Right ventricle myocardium (tissue), 1 donor: ENCODE measurements around the gene RNF126.

GRCh38 chr19:281060-281631 is 10.1 kb downstream of the PLPP2 start:
- PRO-cap, 2 experiments, result no peak in any of the 2 experiments

DNA sequence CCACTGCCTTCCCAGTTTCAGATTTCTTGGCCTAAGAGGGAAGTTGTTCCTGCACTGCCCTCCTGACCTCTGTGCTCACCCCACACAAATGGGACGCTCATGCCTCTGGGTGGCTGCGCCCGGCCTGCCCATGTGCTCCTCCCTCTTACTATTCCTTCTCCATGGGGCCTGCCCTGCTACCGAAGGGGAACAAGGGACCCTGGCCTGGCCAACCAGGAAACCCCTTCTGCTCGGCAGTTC is 5.2 kb upstream of the PLPP2 start:
- PRO-cap, 2 experiments, result no peak in any of the 2 experiments

GRCh38 chr19:310566-311303 is 19.5 kb upstream of the PLPP2 start:
- PRO-cap, 2 experiments, result no peak in any of the 2 experiments

- PRO-cap, 2 experiments, result no peak in any of the 2 experiments
Measured at GRCh38 chr19:327789-328383, 16.7 kb downstream of the MIER2 start.

- PRO-cap, 2 experiments, result no peak in any of the 2 experiments
Measured at GRCh38 chr19:368239-368770, 7.5 kb downstream of the THEG start.

DNA sequence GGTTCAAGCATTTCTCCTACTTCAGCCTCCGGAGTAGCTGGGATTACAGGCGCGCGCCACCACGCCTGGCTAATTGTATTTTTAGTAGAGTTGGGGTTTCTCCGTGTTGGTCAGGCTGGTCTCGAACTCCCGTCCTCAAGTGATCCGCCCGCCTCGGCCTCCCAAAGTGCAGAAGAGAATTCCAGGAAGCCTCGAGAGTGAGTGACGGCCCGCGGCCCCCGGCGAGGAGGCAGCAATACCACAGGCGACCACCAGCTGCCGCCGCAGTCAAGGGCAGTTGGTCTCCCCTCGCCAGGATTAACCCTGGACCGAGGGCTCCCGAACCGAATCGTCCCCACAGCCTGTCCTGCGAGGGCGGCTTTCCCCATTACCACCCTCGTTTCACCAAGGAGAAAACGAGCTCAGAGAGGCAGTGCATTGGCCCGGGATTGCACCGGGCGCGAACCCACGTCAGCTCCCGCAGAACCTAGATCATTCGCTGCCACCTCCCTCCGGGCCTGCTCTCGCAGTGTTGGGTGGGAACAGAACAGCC is 8.1 kb upstream of the THEG start:
- PRO-cap, 2 experiments, result no peak in any of the 2 experiments

DNA sequence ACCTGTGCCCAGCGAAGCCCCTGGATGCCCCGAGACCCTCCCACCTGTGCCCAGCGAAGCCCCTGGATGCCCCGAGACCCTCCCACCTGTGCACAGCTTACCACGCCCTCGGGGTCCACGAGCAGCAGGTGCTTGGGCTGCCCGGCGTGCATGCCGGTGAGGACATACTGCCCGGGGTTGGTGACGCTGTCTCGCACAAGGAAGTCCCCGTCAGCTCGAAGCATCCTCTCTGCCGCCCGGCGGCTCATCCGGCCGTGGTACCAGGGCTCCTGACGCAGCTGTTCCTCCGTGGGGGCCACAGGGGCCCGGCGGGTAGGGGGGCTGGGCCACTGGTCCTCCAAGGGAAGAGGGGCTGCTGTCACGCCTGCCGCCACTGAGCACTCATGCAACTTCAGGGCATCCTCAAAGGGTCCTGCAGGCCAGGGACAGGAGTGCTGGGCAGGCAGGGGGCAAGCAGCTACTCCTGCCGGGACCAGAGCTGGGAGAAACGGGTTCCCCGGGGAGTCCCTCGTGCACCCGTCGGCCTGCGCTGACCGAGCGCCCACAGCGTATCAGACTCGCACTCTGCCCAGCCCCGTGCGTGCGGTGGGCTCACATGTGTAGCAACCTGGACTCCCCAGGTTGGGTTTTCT is 13.2 kb upstream of the C2CD4C start:
- PRO-cap, 2 experiments, result no peak in any of the 2 experiments

- PRO-cap, 2 experiments, result peak in 1 of 2 experiments; most common plus-strand start chr19:486157 (in 1); most common minus-strand start chr19:485880 (in 1)
Measured at GRCh38 chr19:485152-486282, 10.7 kb upstream of the ODF3L2 start.

GRCh38 chr19:497832-498502 is 1.7 kb downstream of the MADCAM1 start:
- PRO-cap, 2 experiments, result no peak in any of the 2 experiments

GRCh38 chr19:508598-509175 is 1.4 kb downstream of the TPGS1 start:
- PRO-cap, 2 experiments, result no peak in any of the 2 experiments

DNA sequence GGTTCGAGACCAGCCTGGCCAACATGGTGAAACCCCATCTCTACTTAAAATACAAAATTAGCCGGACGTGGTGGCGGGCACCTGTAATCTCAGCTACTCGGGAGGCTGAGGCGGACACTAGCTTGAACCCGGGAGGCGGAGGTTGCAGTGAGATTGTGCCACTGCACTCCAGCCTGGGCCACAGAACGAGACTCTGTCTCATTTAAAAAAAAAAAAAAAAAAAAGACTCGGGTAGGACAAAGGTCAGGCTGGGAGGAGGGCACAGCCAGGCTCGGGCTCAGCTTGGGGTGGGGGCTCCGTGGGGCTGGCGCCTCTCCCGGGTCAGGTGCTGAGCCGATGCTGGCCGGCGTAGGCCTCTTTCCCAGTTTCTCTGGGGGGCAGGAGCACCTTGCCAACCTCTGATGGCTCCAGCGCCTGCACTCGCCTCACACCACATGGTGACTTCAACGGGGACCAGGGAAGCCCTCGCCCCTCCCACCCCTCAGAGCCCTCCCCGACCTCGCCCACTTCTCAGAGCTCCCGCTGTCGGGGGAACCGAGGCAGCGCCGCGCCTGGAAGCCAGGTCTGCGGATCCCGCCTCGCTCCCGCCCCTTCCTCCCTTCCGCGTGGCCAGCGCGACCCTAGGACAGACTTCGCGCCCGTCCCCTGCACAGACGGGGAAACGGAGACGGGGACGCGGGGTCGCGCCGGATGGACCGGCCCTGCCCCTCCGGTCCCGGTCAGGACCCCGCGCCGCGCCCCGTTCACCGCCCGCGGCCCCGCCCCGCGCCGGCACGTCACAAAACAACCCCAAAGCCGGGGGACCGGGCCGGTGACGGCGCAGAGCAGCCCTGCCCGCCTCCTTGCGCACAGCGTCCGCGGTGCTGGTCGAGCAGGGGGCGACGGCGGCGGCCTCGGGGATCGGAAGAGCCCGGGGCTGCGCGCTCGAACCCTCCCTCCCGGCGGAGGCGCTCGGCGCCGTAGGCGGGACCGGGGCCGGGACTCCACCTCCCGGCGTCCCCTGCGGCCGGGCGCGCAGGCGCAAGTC is 626 bp upstream of the CDC34 start:
- PRO-cap, 2 experiments, result peak in 2 of 2 experiments; most common plus-strand start position 513 of the sequence (in 2); most common minus-strand start position 961 of the sequence (in 2)

GRCh38 chr19:534697-535292 is 3.2 kb downstream of the CDC34 start:
- PRO-cap, 2 experiments, result no peak in any of the 2 experiments

- PRO-cap, 2 experiments, result no peak in any of the 2 experiments
Measured at GRCh38 chr19:540948-541774, 2.7 kb upstream of the GZMM start.

DNA sequence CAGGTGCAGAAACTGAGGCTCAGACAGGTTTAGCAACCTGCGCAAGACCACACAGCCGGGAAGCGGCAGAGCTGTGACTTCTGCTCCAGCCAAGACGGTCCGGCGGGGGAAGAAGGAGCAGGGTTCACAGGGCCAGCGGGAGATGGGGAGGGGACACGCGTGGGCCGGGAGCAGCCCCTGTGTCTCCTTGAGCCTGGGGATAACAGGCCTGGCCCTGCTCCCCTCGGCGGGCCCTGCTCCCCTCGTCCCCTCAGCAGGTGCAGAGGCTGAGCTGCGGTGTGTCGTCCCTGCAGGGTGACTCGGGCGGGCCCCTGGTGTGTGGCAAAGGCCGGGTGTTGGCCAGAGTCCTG is 5.5 kb downstream of the GZMM start:
- PRO-cap, 2 experiments, result no peak in any of the 2 experiments

DNA sequence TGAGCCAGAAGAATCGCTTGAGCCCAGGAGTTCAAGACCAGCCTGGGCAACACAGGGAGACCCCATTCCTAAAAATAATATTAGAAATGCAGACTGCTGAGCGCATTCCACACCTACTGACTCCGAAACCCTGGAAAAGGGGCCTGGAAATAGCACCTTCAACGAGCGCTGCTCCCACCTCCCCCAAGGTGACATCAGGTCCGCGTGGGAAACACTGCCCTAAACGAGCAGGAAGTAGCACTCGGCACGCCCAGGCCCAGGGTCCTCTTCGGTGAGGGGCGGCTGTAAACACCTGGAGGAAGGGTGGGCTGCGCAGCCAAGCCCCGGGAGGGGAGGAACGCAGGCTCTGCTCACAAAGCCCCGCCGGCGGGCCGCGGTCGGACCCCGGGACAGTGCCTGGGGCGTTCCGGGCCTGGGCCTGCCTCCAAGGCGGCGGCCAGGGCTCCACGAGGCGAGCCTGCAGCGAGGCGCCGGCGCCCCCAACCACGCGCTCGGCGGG is 881 bp downstream of the RNF126 start:
- PRO-cap, 2 experiments, result no peak in any of the 2 experiments

DNA sequence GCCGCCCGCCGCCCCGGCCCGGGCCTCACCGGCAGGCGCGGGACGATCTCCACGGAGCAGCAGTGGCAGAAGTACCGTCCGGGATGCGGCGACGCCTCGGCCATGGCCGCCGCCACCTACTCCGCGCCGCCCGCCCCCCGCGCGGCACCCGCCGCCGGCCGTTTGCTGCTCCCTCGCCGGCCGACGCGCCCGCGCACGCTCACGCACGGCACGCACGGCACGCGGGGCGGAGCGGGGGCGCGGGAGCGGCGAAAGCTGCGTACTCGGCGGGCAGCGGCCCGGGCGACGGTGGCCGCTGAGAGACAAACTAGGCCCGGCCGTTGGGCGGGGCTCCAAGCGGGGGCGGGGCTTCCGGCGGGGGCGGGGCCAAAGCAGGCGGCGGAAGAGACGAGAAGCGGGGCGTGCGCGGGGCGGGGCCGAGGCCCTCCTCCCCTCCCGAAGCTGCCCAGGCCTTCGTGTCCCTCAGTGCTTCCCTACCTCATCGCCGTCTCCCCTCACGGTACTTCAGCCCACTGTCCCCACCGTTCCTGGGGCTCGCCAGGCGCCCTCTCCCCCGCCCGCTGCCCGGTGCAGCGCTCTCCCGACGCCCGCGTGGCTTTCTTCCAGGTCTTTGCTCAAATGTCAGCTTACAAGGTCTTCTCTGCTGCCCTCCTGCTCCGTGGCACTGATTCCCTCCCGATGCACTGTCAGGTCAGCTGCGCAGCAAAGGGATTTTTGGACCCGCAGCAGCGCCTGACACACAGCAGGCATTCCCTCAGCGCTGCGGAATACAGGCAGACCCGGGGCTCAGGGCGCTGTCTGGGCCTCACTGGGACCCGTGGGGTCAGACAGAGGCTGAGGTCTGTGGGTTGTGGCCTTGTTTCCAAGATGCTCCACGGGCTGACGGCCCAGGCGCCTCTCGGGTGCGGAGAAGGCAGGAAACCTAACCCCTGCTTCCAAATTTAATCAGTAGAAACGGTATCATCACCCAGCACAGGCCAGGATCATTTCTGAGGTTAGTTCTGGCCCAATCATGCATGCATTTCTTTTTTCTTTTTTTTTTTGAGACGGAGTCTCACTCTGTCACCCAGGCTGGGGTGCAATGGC is at the start of gene RNF126:
Gene RNF126 (minus strand): TSS at position 197 of the 1,086 bp plus-strand sequence.
- PRO-cap, 2 experiments, result peak in 2 of 2 experiments; most common plus-strand start position 469 of the sequence (in 2); most common minus-strand start position 164 of the sequence (in 2)

- PRO-cap, 2 experiments, result no peak in any of the 2 experiments
Measured at GRCh38 chr19:694913-695316, 337 bp downstream of the PRSS57 start.

DNA sequence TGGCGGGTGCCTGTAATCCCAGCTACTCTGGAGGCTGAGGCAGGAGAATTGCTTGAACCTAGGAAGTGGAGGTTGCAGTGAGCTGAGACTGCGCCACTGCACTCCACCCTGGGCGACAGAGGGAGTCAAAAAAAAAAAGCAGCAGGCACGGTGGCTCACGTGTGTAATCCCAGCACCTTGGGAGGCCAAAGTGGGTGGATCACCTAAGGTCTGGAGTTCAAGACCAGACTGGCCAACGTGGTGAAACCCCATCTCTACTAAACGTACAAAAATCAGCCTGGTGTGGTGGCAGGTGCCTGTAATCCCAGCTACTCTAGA is 6.2 kb upstream of the MISP start:
- PRO-cap, 2 experiments, result no peak in any of the 2 experiments

- PRO-cap, 2 experiments, result no peak in any of the 2 experiments
Measured at GRCh38 chr19:751494-752266, 768 bp downstream of the MISP start.

DNA sequence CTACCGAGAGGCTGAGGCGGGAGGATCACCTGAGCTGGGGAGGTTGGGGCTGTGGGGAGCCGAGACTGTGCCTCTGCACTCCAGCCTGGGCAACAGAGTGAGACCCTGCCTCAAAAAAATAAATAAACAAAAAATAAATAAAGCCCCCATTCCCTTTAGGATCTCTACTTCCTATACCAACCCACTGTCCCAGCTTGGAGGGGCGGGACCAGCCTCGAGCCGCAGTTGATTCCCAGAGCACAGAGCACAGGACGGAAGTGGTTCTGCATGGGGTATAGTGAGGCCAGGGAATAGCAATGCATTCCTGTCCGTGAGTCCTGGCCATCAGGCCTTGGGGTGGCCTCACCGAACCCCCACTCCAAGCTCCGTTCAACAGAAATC is 4.9 kb upstream of the PTBP1 start:
- PRO-cap, 2 experiments, result no peak in any of the 2 experiments